H4 (cell line): ENCODE measurements around the gene TBC1D1.

- RAMPAGE, long total RNA = no peak
Observed at GRCh38 chr4:26870341-26871311, 10.0 kb downstream of the STIM2 start.

DNA sequence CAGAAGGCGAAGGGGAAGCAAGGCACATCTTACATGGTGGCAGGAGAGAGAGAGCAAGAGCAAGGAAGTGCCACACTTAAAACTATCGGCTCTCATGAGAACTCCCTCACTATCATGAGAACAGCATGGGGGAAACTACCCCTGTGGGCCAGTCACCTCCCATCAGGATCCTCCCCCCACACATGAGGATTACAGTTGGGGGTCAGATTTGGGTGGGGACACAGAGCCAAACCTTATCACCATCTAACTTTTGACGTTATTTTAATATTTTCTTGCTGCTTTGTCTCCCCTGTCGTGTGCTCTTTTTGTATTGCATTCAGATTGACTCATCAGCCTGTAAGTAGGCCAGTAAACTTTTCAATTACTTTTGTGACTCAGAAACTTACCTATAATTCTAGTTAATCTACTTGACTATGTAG lies 18.1 kb downstream of the STIM2 start:
- RAMPAGE, long total RNA = no peak

DNA sequence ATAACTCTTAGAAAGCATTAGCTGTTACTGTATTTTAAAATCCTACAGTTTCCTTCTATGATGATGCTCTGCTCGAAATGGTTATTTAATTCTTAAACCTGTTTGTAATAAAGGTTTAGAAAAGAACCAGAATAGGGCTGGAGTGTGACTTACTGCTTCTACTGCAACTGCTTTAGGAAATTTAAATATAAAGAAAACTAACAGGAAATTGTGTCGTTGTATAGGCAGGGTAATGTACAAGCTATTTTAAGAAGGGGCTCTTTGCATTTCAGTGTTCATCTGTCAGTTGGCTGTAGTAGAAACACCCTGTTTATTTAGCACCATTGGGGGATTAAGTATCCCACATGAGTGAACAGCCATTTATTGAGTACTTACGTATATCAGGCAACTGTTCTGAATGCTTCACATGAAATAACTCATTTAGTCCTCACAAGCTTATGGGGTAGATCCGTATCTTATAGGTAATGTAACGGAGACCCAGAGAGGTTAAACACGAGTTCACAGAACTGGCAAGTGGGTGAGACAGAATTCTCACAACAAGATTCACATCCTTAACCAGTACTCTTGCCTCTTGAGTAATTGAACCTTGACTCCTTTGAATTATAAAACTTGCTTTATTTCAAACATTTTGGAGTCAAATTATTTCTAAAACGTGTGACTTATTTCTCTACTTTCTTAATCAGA lies 23.9 kb downstream of the STIM2 start:
- RAMPAGE, long total RNA = no peak

- RAMPAGE, long total RNA = no peak
Observed at GRCh38 chr4:30717132-30718033, 2.8 kb upstream of the PCDH7 start.

- RAMPAGE, long total RNA = no peak
Observed at GRCh38 chr4:36067351-36068094, 176.8 kb downstream of the ARAP2 start.

GRCh38 chr4:36153877-36154386 lies 90.4 kb downstream of the ARAP2 start:
- RAMPAGE, long total RNA = no peak

- RAMPAGE, long total RNA = no peak
Observed at GRCh38 chr4:36871383-36871632, 373.2 kb upstream of the NWD2 start.

- RAMPAGE, long total RNA = no peak
Observed at GRCh38 chr4:37243745-37244304, 718 bp upstream of the NWD2 start.

DNA sequence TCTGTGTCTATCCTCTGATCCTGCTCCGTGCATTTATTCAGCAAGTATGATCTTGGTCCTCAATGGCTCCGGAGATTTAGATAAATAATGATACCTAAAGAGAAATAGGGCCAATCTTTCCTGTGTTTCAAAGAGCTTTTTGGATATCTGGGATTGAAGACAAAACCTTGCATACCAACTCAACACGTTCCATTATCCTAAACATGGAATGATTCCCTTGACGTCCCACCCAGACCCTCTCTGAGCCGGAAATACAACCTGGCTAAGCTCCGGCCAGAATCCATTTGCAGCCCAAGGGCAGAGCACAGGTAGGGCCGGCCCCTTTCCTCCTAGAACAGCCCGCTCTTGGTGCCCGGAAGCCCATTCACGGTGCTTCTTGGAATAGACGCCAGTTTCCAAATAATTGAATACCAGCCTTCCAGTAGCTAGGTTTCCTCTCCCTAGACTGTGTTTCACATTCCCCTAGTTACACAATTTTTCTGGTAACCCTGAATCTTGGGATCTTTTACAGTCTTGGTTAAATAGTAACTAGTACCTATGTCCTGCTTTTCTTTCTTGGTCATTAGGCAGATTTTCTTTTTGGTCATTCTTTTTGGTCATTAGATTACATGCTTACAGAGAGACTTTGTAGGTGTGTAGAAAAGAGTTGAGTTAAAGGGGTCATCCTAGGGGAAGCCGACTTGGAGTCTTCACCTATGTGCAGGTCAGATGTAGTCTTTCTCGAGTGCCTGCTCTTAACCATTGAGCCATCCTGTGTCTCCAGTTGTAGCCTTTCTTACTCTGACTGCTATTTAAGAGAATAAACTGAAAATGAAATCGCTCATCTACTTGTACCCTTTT lies 2.0 kb downstream of the C4orf19 start:
- RAMPAGE, long total RNA = no peak

GRCh38 chr4:37561501-37561823 lies 107.7 kb downstream of the C4orf19 start:
- RAMPAGE, long total RNA = no peak

DNA sequence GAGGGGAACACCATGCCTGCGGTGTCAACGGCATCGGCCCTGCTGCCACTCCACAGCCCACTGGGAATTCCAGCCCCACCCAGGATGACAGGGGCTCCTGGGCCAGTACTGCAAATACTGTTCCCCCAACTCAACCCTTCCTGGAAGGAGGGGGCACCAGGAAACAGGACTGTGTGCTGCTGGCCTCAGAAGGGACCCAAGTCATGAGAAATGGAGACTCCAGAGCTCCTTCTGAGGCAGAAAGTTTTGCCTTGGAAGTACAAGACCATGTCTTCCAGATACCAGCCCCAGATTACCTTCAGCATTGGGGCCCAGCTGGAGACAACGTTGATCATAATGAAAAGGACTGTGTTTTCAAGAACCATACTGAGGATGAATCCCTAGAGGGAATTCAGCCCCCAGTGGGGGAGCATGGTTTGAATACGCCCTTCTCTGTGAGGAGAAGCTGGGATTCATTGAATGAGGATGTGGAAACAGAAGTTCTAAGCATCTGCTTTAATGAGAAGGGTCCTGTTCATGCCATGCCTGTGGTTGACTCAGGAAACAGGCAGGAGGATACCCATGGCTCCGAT lies 95.8 kb downstream of the RELL1 start:
- RAMPAGE, long total RNA = no peak

GRCh38 chr4:37664663-37665113 lies 21.5 kb downstream of the RELL1 start:
- RAMPAGE, long total RNA = no peak

DNA sequence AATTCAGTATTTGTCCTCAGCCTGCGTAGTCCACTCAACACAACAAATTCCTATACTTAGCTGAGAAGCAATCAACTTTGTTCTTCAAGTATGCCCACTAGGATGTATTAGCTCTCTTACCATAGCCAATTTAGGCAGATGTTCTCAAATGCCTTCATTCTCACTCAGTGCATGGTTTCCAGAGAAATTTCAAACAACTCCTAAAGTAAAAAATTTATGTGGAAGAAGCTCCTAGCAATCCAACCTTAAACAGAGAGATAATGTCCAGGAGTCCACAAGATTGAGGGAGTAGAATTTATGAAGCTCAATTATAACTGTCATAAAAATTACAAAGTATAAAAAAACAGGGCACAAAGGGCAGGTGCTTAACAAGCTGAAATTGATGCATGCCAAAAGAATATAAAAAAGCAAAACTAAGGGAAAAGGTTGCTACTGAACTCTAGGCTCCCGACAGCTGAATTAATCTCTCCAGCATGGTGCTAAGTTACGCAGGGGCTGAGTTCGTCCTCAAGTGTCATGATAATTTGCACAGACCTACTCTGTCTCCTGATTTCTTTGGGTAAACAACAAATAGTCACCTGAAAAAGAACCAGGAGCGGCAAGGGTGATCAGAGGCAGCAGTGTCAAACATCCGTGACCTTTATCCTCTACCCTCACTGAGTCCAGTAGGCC lies 47.1 kb upstream of the RELL1 start:
- RAMPAGE, long total RNA = no peak

GRCh38 chr4:37754101-37754831 lies 68.1 kb upstream of the RELL1 start:
- RAMPAGE, long total RNA = no peak

DNA sequence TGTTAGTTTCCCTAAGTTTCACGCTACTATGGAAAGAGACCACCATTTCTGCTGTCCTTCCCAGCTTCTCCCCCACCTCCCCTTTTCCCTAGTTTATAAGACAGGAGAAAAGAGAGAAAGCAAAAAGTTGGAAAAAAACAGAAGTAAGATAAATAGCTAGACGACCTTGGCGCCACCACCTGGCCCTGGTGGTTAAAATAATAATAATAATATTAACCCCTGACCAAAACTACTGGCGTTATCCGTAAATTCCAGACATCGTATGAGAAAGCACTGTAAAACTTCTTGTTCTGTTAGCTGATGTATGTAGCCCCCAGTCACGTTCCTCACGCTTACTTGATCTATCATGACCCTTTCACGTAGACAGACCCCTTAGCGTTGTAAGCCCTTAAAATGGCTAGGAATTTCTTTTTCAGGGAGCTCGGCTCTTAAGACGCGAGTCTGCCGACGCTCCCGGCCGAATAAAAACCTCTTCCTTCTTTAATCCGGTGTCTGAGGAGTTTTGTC lies 887 bp upstream of the PGM2 start:
- RAMPAGE, long total RNA = no peak

DNA sequence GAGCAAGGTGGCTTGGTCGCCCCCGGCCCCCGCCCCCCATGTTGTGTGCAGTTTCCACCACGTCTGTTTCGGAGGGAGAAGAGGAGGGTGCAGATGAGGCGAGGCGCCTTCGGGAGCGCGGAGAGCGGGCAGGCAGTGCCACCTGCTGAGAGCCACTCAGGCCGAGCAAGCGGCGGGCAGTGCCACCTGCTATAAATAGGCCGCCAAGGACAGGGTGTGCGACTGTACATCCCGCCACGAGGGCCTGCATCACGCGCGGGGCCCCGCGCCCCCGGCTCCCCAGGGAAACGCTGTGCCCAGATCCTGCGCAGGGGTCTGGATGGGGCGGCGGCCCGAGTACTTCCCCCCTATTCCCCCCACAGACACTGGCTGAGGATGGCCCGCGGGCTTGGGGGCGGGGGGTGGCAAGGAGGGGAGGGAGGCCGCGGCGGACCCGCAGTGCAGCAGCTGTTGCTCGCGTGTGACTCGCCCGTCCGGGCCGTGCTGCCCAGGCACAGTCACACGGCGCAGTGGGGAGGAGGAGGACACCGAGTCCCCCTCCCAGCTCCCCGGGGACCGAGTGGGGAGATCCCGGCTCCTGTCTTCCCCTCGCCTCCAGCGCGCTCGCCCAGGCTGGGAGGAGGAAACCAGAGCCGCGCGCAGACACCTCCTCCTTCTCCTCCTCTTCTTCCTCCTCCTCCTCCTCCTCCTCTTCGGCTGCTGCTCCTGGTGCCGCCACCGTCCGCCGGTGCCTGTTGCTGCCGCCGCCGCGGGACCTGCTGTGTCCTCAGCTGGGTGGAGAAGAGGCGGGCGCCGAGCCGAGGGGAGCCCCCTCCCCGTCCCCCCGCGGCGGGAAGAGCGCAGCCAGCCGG lies at the start of gene TBC1D1:
TSS of gene TBC1D1 (plus strand) at position 686 of the 851 bp plus-strand sequence.
- RAMPAGE, long total RNA = no peak

DNA sequence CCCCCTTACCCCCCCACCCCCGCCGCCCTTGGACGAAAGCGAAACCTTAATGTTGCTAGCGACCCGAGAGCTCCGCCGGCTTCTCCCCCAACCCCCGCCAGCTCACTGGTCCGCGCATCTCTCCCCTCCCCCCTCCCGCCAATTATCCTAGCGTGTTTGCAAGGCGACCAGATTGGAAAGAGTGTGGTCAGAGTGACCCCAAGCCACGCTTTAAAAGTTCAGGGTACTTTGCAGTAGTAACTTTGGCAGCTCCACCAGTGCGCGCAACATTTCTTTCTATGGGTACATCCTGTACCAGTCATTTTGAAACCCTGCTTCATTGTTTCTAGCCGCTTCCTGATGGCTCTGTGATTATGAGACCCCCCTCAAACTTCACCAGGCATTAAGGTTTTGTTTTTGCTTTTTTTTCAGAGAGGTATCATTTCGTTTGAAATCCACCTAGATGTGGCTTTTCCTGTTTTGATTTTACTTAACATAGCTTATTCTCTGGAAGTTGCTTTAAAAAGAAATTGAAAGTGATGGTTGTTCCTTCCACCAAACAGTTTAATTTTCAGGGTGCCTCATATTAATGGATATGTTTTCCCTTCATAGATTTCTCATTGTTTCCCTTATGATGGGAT lies 754 bp downstream of the TBC1D1 start:
- RAMPAGE, long total RNA = no peak

DNA sequence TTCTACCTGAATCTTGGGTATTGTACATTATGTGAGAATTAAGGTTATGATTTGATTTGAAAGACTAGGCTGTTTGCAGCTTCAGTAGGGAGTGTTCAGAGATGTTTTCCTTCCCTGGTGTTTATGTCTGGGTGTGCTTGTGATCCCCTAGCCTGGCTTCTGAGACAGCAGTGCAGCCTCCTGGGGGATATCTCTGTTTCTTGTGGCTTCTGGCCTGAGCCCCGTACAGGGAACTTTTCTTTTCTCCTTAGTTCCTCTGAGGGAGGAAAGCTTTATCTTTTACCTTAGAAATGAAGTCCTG lies 45.1 kb downstream of the PTTG2 start:
- RAMPAGE, long total RNA = no peak

DNA sequence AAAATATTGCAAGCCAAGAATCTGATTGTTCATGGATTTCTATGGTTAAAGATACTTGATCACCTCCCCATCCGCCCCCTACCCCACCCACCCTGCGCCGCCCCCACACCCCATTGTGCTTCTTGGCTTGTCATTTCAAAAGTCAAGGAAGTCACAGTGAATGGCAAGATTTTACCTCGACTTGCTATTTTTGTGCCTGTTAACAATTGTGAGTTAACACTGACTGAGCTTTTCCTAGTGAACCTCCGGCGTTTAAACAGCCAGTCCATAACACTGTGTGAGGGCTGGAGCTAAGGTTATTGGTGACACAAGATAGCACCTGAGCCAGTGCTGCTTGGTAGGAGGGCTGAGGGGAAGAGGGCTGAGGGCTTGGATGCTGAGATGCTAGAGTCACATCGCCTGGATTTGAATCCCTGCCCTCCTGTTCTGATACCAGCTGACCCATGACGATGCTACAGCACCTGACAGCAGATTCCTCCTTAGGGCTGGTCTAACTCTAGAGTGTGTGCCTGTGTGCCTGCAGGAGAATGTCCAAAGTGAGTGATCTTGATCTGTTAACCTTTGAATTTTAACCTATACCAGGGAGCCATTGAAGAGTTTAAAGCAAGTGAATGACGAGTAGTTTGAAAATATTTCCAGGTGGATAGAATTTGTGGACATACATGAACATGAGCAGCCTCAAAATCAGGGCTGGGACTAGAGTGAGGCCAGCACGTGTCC lies 102.5 kb downstream of the PTTG2 start:
- RAMPAGE, long total RNA = no peak

DNA sequence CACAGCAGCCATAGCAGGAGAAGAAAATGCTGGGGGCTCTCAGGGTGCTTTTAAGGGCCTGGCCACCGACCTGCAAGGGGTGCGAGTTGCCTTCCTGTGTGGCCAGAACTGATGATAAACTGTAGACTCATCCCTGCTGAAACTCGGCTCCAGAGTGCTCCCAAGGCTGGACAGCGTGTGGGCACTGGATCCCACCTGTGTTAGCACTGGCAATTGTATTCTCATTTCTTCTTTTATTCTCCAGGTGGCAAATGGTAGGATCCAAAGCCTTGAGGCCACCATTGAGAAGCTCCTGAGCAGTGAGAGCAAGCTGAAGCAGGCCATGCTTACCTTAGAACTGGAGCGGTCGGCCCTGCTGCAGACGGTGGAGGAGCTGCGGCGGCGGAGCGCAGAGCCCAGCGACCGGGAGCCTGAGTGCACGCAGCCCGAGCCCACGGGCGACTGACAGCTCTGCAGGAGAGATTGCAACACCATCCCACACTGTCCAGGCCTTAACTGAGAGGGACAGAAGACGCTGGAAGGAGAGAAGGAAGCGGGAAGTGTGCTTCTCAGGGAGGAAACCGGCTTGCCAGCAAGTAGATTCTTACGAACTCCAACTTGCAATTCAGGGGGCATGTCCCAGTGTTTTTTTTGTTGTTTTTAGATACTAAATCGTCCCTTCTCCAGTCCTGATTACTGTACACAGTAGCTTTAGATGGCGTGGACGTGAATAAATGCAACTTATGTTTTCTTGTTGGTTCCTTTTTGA lies 176.9 kb downstream of the PTTG2 start:
- RAMPAGE, long total RNA = no peak